Placental epithelial cell (primary cell): ENCODE data around the gene TUBB3.

- CAGE, long polyA plus RNA = no peak
Observed at GRCh38 chr16:89923235-89923576, at the start of gene TUBB3. TSS of gene TUBB3 (plus strand) at chr16:89923342.

DNA sequence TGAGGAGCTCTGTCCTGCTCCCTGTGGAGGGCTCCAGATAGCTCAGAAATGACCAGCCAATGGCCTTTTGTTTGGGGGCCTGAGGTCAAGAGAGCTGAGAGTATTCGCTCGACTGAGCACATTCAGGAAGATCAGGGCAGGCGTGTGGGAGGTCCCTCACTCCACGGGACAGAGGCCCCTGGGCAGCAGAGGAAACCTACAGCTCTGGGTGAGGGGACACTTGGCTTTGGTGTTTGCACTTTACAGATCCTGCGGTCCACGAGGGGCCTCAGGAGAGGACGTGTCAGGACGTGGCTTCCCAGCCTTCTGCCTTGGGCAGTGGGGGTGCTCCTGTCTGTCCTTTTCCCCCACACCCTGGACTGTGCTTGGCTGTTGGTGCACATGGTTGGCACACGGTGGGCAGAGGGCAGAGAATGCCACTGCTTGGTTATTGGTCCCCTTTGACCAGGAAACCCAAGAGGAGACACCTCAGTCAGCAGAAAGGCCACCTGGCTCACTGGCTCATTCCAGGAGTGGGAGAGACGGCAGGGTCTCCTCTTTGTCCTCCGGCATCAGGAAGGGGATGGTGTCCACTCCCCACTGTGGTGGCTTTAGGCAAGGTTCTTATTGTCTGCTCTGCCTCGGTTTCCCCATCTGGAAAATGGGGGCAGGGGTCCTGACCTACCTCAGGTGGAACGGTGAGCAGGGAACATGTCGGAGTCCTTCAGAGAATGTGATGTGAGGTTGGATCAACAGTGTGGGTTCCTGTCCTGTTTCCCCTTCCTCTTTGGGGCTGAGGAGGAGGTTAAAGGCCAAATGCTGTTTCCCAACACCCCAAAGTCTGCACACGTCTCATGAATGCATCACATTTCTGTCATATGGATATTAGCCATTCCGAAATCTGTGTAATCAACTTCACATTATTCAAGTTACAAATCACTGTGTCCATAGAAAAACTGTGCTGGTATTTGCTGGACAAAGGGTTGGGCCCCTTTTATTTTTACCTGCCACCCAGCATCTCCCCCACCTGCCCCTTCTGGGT lies 18.6 kb downstream of the DEF8 start:
- CAGE, long polyA plus RNA = no peak

DNA sequence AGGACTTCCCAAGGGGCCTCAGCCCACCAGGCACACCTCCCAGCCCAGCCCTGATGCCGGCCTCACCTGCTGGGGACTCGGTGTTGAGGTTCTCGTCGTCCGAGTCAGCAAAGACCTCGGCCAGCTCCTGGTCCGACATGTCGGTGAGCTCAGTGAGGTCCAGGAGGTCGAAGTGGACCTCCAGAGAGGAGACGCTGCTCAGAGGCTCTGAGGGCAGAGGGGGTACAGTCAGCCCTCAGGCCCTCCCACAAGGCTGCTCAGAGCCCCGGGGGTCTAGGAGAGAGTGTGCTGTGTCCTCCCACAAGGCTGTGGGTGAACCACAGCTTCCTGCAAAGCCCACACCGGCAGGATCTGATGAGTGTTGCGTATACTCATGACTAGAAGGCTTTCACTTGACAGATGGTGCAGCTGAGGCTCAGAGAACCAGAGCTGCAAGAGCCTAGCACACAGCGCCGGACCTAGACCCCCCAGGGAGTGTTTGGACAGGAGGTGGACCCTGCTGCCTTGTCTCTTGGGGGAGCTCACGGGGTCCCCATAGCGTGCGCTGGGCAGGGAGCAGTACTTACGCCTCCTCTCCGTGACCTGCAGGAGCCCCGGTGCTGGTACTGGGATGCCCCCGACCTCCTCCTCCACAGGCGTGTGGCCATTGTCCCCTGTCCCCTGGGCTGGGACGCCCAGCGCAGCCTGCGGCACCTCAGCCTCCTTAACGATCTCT lies 10.4 kb downstream of the DBNDD1 start:
- CAGE, long polyA plus RNA = no peak